Left common carotid artery plus branches (tissue), 1 donor: ENCODE measurements around a stretch of chr12.

DNA sequence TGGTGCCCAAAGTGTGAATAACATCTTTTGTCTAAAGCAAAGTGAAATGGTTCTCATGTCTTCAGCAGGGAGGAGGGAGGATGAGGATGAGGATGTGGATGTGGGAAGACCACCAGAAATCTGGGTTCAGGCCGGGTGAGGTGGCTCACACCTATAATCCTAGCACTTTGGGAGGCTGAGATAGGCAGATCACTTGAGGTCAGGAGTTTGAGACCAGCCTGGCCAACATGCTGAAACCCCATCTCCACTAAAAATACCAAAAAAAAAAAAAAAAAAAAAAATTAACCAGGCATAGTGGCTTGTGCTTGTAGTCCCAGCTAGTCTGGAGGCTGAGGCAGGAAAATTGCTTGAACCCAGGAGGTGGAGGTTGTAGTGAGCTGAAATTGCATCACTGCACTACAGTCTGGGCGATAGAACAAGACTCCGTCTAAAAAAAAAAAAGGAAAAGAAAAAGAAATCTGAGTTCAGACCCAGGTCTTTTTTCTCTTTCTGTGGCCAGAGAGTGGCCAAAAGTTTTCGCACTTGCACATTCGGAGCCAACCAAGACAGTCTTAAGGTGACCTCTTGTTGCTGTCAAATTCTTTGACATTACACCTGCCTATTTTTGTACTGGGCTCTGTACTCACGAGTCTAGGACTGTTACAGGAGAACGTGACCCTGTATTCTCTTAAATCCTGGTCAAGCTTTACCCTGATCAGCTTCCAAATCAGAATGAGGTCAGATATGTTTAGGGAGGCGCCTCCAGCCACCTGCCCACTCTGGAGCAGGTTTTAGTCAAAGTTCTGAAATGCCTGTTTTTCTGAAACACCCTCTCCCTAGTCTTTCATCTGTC is 47.3 kb downstream of the IRAK3 start:
- PRO-cap, result no peak

- PRO-cap, result no peak
Measured at GRCh38 chr12:66776942-66777340, 98.1 kb upstream of the GRIP1 start.

DNA sequence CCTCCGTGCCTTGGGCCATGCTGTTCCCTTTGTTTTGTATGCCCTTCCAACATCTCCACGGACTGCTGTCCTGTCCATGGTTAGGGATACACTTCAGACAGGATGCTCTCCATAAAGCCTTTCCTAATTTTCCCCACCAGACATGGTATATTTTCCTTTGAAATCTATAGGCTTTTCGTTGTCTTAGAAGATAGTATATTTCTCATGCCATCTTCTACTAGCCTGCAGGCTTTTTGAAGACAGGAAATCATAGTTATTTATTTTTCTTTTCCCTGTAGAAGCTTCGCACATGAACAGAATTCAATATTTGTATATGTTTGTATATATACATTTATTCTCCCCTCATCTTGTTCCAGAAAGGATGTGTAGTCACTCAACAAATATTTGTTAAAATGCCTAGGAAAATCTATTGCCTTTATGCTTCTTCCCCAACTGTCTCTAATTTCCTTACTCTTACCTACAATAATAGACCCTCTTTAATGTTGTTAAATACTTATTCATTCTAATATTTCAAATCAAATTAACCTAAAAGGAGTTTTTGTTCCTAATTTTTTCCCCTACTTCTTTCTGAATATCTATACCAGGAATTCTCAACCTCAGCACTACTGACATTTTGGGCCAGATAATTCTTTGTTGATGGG is 237.1 kb upstream of the CAND1 start:
- PRO-cap, result no peak

DNA sequence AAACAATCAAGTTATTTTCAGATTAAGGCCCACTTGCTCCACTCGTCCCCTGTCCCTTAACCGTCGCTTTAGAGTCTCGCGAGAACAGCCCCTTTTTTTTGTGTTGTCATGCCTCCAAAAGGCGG is 222 bp upstream of the CAND1 start:
- PRO-cap, result bidirectional peak, plus-strand start outside the sequence, minus-strand start at position 70 of the sequence

- PRO-cap, result no peak
Measured at GRCh38 chr12:67515724-67516229, 132.8 kb upstream of the DYRK2 start.

GRCh38 chr12:67792098-67792448 is 143.5 kb downstream of the DYRK2 start:
- PRO-cap, result no peak

GRCh38 chr12:68234260-68234521 is 8.6 kb upstream of the IL26 start:
- PRO-cap, result no peak

DNA sequence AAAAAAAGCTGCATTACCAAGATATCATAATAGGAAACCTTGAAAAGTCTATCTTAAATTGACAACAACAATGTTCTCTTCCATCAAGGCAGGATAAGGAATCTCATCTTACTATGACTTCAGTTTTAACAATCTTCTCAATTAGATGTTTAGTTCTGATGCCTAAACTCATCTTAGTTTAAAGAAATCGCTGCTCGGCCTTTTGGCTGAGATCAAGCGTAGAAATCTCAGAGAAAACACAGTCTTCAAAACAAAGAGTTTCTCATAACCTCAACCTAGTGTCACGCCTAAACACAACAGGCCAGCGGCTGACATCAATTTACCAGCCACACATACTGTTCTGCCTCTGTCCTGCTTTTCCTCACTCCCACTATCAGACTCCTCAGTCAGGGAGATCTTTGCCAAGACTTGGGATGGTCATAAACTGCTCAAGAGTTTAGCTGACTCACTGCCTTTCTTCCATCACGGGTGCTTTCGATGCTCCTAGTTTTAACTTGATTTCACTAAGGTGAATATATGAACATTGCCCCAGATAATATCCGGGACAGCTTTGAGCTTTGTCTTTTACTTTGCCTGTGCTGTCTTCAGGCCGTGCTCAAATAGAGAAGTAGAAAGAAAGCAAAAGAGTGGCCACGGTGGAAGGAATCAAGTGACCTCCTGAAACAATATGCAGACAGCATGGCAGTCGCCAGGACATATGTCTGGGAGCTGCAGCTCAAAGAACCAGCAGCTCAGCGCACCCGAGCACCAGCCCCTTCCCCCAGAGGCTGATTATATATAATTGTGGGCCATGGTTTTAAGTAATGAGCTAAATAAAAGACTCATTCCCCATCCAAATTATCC is 12.2 kb downstream of the MDM1 start:
- PRO-cap, result no peak

DNA sequence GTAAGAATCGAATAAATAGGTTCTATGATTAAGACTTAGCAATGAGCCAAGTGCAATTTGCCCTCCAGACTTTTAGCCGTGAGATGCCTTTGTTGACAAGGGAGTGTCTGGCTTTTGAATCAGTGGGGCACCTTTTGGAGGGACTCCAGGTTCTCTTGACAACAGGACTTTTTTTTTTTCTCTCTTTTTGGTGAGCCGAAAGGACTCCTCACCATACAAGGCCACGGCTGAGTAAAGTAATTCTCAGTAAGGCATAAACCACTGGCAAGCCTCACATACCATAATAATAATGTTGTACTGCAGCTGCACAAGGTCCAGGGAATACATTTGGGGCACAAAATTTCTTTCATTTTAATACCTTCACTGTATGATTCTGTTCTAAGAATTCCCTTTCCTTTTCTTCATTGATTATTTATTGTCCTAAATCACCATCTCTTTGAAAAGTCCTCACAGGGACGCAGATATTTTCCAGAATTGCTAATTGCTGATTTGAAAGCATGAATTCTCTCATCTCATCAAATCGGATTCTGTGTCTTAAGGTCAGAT is 4.9 kb upstream of the MDM1 start:
- PRO-cap, result no peak

DNA sequence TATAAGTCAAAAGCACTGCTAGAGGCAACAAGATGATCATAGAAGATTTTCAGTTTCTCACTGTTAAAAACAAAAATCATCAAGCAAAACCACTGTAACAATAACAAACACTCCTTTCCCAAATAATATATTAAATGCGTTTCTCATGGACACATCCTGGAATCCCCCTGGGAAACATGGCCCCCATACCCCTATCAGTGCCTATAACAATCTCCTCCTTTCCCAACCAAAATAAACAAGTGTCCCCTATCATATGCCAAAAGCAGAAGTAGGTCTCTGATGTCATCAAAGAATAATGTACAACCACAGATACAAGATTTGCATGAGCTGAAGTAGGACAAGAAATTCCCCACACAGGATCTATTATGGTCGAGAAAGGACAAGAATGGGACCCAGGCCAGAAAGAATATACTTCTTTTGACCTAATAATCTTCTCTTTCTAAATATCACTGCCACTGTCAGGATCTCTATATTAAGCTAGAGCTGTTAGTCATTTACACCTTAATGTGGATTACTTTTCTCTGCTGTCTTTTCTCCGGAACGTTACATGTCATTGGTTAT is 27.0 kb upstream of the MDM1 start:
- PRO-cap, result no peak

DNA sequence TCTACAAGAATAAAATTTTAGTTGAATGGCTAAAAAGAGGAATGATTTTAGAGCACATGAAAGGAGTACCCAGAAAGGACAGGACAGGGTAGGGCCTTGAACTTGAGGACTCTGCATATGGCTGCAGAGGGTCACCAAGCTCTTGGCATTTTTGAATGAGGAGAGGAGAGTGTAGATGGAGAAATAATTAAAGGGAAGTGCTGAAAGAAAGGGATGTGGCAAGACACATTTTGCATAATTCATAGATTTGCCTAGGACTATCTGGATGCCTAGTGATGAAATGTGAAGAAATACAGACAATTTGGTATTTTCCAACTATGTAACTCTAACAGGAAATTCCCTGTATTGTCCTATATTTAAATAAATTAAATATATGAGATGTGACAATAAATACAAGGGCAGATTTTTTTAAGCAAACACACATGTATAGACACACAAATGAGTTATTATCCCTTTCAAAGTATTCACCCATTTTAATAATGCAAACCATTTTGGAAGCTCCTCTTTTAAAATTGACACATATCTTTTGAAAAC is 27.6 kb upstream of the MDM1 start:
- PRO-cap, result no peak

GRCh38 chr12:68364729-68365961 is 33.0 kb upstream of the MDM1 start:
- PRO-cap, result no peak

- PRO-cap, result bidirectional peak, plus-strand start at chr12:68611650, minus-strand start at chr12:68611602
Measured at GRCh38 chr12:68611520-68612248, 985 bp downstream of the RAP1B start.

DNA sequence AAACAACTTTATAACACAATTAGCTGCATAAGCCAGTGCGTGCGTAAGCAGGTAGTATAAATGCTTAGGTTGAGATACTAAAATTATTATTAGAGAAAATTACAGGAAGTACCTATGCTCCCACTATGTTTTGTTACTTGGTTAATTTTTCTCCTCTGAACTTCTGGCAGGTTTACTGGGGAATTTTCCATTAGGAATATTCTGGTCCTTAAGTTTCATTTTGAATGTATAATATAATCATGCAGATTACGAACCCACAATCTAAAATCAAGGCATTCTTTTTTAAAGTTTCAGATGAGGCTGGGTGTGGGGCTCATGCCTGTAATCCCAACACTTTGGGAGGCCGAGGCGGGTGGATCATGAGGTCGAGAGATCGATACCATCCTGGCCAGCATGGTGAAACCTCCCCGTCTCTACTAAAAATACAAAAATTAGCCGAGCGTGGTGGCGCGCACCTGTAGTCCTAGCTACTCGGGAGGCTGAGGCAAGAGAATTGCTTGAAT is 14.7 kb downstream of the RAP1B start:
- PRO-cap, result no peak

DNA sequence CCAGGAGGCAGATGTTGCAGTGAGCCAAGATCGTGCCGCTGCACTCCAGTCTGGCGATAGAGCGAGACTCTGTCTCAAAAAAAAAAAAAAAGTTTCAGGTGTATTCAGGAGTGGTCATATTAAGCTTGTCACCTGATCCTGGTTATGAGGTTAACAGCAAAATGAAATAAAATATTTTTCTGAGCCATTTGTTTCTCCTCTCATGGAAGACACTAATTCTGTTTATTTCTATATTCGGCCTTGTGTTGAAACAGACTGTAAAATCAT is 15.1 kb downstream of the RAP1B start:
- PRO-cap, result no peak

GRCh38 chr12:68628788-68629373 is 18.2 kb downstream of the RAP1B start:
- PRO-cap, result no peak

DNA sequence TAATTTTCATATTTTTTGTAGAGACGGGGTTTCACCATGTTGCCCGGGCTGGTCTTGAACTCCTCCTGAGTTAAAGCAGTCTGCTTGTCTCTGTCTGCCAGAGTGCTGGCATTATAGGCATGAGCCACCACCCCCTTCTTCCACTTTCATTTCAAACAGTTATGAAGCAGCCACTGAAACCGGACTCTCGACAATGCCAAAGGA is 30.4 kb downstream of the RAP1B start:
- PRO-cap, result no peak

- PRO-cap, result no peak
Measured at GRCh38 chr12:68823790-68824788, 16.1 kb downstream of the MDM2 start.

- PRO-cap, result no peak
Measured at GRCh38 chr12:68917087-68917841, 15.7 kb downstream of the CPM start.

- PRO-cap, result no peak
Measured at GRCh38 chr12:68976498-68976915, 43.5 kb upstream of the CPM start.